SK-MEL-5 (cell line): ENCODE results near the genes LPAR4, TENT5D, CHM and TGIF2LX.

DNA sequence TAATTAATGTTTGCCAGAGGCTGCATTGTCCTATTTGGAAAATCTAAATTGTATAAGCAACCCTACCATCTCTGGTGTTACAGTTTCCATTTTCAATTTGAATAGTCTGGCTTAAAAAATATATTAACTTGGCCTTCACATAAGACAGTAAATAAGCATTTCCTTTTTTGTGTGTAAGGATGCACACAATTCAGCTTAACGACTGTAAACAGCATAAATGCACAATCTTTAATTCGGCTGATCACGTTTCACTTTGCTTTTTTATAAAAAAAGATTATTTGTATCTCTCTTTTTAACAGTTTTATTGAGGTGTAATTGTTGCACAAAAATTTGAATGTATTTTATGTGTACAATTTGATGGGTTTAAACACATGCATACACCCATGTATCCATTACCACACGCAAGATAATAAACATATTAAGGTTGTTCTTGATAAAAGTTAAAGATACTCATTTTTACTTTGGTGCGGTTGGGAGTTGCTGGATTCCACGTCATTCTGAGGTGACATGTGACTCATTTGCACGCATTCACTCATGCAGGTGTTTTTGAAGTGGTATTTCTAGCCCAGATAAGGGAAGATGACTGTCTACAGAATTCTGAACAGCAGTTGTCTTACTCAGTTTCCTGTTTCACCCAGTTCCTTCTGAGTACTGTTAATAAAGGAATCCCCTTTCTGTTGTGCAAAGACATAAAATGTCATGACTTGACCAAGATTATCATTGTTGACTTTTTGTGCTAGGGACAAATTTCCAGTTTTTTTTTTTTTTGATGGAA lies 142.1 kb downstream of the RTL3 start:
RAMPAGE:
- cytosol, long total RNA, result no peak
- long total RNA, result no peak
- nucleus, long total RNA, result no peak

GRCh38 chrX:78653113-78653773 lies 5.9 kb downstream of the RTL3 start:
RAMPAGE:
- cytosol, long total RNA, result no peak
- long total RNA, result no peak
- nucleus, long total RNA, result no peak

DNA sequence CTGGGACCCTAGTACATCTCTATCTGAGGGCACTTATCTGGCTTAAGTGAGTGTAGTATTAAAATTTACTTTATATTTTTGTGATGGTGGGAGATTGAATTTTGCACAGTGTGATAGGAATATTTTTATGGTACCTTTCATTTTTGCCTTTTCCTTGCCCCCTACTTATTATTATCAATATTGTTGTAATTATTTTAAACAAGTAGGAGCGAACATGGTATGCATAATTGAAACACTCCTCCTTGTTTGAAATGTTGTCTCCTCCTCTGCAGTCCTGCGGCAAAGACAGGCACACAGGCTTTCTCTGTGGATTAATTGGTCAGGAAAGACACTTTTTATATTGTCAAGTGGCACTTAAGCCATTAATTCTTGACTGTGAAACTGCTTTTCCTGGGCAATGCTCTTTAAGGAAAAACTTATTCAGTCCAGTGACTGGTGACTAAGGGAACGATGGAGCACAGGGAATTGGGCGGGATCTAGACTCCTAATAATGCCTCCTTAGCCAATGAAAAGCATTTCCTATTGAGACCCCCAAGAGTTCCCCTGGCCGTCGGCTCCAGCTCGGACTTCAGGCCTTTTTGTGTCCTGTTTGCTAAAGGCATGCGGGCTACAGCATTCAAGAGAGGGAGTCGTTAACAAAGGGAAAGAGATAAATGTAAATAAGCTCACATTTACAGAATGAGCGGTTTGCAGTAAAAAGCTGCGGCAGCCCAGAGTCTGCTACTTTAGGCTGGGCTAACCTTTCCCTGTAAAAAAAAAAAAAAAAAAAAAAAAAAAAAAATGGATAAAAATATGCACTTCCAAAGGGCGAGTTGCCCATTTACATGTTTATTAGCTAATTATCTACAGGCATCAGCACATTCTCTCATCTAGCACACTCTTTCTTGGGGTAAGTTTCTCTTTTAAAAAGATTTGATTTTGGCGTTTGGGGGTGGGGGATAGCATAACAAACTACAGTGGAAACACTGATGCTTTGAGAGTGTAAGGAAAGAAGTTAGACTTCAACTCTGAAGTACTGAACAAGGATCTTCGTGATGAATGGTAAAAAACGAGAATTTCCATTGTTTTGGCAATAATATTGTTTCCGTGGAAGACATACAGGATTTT lies at the start of gene LPAR4:
Gene LPAR4, plus strand, starts transcription at position 575 of the 1,107 bp plus-strand sequence.
RAMPAGE:
- cytosol, long total RNA, result no peak
- long total RNA, result no peak
- nucleus, long total RNA, result no peak

DNA sequence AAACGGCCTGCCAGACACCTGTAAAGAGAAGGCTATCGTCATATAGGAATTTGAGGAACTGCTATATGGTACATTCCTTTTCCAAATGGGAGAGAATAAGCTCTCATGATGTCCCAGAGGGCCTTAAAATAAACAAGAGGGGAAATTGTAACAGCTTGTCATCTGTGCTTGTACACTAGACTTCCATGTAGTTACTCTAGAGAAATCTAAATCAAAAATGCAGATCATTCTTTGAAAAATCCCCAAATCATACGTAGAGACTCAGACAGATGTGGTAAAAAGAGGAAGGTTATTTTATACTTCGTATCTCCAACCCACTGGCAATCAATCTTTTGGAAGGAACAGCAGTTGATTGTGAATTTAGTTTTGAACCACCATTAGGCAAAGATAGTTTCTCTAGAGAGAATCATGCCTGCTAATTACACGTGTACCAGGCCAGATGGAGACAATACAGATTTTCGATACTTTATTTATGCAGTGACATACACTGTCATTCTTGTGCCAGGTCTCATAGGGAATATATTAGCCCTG lies 26.2 kb downstream of the GPR174 start:
RAMPAGE:
- cytosol, long total RNA, result no peak
- long total RNA, result no peak
- nucleus, long total RNA, result no peak

RAMPAGE:
- cytosol, long total RNA, result no peak
- long total RNA, result no peak
- nucleus, long total RNA, result no peak
Observed at GRCh38 chrX:79833975-79834293, 180.6 kb upstream of the TBX22 start.

RAMPAGE:
- cytosol, long total RNA, result no peak
- long total RNA, result no peak
- nucleus, long total RNA, result no peak
Observed at GRCh38 chrX:80420282-80420510, at the start of gene TENT5D. Gene TENT5D (plus strand): TSS chrX:80420447.

RAMPAGE:
- cytosol, long total RNA, result no peak
- long total RNA, result no peak
- nucleus, long total RNA, result no peak
Observed at GRCh38 chrX:80512766-80513204, 92.5 kb downstream of the TENT5D start.

RAMPAGE:
- cytosol, long total RNA, result no peak
- long total RNA, result no peak
- nucleus, long total RNA, result no peak
Observed at GRCh38 chrX:80810483-80810920, 825 bp upstream of the BRWD3 start.

RAMPAGE:
- cytosol, long total RNA, result no peak
- long total RNA, result no peak
- nucleus, long total RNA, result no peak
Observed at GRCh38 chrX:81238420-81238650, 36.4 kb downstream of the SH3BGRL start.

DNA sequence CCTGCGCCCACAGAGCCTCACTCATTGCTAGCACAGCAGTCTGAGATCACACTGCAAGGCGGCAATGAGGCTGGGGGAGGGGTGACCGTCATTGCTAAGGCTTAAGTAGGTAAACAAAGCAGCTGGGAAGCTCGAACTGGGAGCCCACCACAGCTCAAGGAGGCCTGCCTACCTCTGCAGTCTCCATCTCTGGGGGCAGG lies 738.6 kb downstream of the SH3BGRL start:
RAMPAGE:
- cytosol, long total RNA, result no peak
- long total RNA, result no peak
- nucleus, long total RNA, result no peak

RAMPAGE:
- cytosol, long total RNA, result no peak
- long total RNA, result no peak
- nucleus, long total RNA, result no peak
Observed at GRCh38 chrX:84182558-84182914, 5.5 kb downstream of the RPS6KA6 start.

DNA sequence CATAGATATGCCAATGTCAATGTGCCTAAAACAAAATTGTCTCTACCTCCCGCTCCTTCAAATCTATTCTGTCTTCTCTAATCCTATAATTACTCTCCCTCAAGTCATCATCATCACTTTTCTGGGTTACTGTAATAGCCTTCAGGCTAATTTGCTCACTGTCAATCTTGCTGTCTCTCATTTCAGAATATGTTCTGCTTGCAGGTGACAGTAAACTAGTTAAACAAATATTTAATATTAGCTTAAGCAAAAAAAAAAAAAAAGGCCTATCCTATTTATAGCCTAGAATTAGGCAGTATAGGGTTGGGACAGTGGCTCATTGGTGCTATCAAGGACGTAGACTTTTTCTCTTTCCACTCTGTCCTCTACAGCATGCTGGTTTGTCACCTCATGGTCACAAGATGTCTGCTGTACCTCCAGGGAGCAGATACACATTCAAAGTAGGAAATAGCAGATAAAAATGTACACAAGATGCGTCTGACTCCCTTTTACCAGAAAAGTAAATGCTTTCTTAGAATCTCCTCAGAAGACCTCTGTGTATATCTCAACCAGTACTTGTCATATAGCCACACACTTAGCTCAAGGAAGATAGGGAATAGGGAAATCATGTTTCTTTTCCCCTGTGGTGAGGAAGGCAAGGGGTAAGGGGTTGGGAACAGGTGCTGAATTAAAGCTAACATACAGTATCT lies 86.2 kb downstream of the APOOL start:
RAMPAGE:
- cytosol, long total RNA, result no peak
- long total RNA, result no peak
- nucleus, long total RNA, result no peak

GRCh38 chrX:85529104-85529645 lies 149.7 kb upstream of the POF1B start:
RAMPAGE:
- cytosol, long total RNA, result no peak
- long total RNA, result no peak
- nucleus, long total RNA, result no peak

DNA sequence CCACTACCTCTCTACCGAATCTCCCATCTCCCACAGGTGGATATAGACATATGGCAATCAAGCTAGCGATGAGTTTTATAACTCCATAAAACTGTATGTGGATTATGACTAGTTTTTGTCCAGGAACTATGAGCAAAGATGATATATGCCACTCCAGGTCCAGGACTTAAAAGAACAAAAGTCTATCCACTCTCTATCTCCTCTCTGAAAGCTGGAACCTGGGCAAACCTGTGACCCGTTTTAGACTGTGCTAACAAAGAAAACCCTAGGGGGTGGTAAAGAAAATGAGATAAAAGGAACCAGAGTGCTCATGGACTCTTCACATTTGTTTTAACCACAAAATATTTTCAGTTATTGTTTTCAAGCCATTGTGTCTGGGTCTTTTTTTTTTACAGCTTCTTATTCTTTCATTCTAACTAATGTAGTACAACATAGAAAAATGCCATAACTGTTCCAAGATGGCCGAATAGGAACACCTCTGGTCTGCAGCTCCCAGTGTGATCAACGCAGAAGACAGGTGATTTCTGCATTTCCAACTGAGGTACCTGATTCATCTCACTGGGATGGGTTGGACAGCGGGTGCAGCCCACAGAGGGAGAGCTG lies 45.3 kb downstream of the CHM start:
RAMPAGE:
- cytosol, long total RNA, result no peak
- long total RNA, result no peak
- nucleus, long total RNA, result no peak

DNA sequence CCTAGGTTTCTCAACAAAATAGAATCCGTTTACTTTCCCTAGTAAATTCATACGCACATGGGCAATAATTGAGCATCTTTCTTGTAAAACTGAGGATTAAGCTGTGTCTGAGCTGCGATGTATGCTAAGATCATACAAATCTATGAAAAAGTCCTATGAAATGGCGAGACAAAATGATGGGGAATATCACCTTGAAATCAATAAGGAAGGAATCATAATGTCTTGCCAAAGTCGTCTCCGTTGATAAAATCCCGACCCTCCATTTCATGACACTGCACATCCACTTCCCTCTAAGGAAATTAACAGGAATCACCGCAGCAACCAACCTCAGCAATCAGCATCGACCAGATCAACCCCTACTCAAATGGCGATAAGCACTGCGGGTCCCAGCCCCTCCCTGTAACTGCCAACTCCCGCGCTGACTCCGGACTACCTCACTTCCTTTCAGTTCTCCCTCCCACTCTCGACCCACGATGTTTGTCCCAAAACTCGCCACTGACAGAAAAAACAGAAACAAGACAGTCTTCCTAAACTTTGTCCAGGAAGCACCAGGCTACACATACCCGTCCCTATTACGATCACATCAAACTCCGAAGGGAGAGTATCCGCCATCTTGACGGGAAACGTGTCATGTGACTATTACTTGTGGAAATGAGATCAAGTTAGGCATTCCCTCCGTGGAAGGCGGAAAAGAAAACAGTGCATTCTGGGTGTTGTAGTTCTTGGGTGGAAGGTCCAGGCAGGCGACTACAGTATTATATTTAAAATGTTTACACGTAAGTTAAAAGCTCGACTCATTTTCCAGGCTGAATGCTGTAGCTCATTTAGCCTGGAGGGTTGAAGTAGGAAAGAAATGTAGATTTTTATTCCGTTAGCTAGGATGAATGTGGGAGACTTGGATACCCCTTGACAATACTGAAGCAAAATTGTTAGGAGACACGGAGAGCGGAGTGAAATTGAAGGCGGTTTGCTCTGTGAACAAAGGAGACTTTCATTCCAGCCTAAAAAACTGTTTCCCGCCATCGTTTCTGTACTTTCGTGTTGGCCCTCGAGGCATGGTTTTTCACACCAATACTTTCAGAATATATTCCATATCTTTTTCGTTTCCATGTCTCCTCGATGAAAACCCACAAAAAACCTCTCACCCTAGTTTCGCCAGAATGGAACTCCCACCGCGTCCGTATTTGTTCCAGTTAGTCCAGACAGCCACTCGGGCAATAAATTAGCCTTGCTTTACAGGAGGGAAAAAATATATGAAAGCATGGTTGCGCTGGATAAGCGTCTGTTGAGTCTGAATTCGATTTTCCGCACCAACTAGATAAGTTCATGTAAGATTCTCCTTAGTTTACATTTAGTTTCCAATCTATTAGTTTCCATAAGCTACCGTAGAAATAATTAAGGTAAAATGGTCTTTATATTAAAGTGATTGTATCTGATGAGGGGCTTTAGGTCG lies at the start of gene CHM:
Gene CHM, minus strand, starts transcription at position 638 of the 1,453 bp plus-strand sequence.
RAMPAGE:
- cytosol, long total RNA, result start-site peak on the minus strand centred at position 358 of the sequence, 88 bp wide, 55 and 39 reads in 2 replicates
- long total RNA, result start-site peak on the minus strand centred at position 636 of the sequence, 12 bp wide, 158 and 167 reads in 2 replicates
- nucleus, long total RNA, result start-site peak on the minus strand centred at position 361 of the sequence, 65 bp wide, 199 and 27 reads in 2 replicates

GRCh38 chrX:89921667-89922140 lies at the start of gene TGIF2LX:
Gene TGIF2LX (plus strand): TSS chrX:89921908.
RAMPAGE:
- cytosol, long total RNA, result no peak
- long total RNA, result no peak
- nucleus, long total RNA, result no peak

GRCh38 chrX:93329005-93329370 lies 344.4 kb downstream of the NAP1L3 start:
RAMPAGE:
- cytosol, long total RNA, result no peak
- long total RNA, result no peak
- nucleus, long total RNA, result no peak

GRCh38 chrX:94701763-94702395 lies 1027.9 kb downstream of the FAM133A start:
RAMPAGE:
- cytosol, long total RNA, result no peak
- long total RNA, result no peak
- nucleus, long total RNA, result no peak

DNA sequence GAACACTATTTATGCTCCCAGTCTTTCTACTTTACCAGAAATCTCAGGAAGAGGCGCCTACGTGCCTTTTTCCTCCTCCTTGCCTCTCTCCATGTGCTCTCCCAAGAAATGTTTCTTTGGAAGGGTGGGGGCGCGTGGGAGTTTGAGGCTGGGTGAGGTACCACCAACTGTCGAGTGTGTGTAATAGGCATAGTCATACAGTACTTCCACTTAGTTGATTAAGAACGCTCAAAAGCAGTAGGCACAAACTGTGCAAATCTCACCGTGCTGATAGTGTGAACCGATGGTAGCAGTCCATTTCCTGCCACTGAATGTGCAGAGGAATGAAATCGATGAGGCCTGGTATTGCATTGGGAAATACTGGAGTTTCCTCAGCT lies 998 bp downstream of the DIAPH2 start:
RAMPAGE:
- cytosol, long total RNA, result no peak
- long total RNA, result no peak
- nucleus, long total RNA, result no peak

GRCh38 chrX:97181888-97182190 lies 298.1 kb downstream of the RPA4 start:
RAMPAGE:
- cytosol, long total RNA, result no peak
- long total RNA, result no peak
- nucleus, long total RNA, result no peak